CMK (cell line): ENCODE data around the gene PRSS50.

DNA sequence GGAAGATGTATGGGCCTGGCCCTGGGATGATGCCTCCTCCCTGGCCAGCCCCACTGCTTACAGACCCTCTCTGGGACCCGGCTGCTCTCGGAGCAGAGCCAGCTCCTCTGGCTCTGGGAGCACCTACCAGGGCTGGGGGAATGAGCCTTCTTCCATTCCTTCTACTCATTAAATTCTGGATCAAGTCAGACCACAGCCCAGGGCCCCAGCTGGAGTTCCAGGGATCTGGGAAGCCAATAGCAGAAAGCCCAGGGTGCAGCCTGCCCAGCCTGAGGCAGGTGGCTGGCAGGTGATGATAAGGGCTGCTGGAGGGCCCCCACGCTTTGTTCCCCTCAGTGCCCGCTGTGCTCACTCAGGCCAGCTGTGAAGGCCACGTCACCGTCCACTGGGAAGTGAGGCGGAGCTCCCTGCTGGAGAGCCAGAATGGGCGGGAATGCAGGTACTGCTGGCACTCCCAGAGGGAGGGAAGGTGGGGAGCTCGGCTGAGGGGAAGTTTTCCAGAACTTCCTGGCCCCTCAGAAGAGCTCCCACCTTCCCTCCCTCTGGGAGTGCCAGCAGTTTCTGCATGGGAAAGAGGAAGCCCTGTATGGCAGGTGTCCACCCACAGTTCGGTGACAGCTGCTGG lies 12.8 kb upstream of the RTP3 start:
- RRBS = no CpG with 5 or more reads among the region's 10 CpGs

DNA sequence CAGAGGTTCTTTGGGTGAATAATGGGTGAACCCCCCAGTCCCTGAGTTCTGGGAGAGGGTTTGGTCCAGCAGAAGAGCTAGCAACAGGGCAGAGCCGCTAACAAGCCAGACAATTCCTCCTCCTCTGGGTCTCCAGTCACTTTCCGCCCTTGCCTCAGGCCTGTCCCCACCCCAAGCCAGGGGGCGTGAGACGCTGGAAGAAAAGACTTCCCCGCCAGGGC lies 650 bp downstream of the LRRC2 start:
- RRBS = no CpG with 5 or more reads among the region's 5 CpGs

DNA sequence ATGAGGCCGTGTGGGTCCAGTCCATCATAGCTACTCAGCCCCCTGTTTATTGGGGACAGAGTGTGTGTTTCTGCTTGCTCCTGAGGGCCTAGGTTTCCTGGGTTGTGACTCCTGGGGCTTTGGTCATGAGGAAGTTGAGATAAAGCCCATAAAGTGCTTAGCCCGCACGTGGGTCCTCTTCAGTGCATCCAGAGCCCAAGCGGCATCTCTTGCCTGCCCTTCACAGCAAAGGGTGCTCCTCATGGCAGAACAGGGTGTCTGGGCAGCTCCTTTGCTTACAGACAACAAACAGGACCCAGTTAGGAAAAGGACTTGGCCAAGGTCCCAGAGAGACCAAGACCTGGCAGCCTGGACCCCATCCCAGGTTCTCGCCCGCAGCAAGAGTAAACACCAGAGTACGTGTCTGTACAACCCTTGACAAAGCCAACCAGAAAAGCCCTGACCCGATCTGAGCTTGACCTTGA lies 27.1 kb downstream of the ALS2CL start:
- RRBS = no CpG with 5 or more reads among the region's 8 CpGs

DNA sequence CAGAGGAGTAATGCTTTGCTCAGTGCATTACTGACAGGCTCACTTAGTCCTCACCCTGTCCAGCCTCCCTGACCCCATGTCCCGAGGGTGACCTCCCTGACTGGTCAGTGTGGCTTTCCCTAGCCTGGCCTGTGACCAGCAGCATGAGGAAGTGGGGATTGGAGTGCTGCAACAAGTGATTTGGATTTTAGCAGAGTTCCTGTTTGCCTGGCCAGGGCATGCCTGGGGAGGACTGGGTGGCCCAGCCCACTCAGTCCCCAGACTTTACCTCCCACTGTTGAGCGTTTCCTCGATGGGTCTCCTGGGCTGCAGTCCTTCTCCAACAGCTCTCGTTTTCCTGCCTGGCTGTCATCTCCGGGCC lies 1.3 kb upstream of the TMIE start:
- RRBS = no CpG with 5 or more reads among the region's 5 CpGs

DNA sequence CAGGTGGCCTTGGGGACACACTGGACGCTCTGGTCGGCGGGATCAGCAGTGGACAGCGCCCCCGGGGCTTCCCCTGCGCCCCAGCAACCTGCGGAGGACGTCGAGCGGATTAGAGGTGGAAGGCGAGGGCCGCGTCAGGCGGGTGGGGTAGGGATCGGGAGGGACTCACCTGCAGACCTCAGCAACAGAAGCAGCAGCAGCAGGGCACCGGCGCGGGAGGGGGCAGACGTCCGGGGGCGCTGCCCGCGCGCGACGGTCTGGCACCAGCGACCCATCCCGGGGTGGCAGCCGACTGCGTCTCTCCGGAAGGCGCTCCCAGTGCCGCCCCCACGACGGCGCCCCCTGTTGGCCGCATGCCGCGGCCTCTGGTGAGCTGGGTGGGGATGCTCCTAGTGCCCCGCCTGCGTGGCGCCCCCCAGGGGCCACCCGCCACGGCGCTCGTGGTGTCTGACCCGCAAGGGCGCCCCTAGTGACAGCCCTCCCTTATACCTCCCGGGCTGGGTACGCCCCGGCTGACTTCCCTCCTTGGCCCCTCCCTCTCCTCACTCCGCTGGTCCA lies at the start of gene PRSS50:
Gene PRSS50, minus strand, starts transcription at position 320 of the 558 bp plus-strand sequence.
- RRBS = 97% methylated on average over 13 of the region's 52 CpGs

DNA sequence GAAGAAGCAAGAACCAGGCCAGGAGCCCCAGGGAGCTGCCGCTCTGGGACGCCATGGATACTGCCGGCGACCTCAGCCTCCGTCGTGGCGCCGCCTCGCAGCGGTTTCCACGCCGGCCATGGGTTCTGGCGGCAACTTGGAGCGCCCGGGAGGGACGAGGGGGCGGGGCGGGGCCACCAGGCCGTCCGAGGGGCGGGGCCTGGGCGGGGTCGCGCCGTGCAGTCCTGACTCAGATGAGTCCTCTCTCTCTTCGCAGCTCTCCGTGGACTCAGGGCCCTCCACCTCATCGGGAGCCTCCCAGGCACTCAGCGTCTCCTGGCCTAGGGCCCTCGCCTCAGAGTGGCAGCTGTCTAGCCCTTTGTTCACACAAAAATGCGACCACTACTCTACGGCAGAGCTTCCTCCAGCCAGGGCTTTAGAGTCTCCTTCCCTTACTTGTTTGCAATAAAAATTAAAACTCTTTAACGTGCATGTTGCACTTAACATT lies 50.8 kb downstream of the MYL3 start:
- RRBS = 50% methylated on average over 12 of the region's 33 CpGs

DNA sequence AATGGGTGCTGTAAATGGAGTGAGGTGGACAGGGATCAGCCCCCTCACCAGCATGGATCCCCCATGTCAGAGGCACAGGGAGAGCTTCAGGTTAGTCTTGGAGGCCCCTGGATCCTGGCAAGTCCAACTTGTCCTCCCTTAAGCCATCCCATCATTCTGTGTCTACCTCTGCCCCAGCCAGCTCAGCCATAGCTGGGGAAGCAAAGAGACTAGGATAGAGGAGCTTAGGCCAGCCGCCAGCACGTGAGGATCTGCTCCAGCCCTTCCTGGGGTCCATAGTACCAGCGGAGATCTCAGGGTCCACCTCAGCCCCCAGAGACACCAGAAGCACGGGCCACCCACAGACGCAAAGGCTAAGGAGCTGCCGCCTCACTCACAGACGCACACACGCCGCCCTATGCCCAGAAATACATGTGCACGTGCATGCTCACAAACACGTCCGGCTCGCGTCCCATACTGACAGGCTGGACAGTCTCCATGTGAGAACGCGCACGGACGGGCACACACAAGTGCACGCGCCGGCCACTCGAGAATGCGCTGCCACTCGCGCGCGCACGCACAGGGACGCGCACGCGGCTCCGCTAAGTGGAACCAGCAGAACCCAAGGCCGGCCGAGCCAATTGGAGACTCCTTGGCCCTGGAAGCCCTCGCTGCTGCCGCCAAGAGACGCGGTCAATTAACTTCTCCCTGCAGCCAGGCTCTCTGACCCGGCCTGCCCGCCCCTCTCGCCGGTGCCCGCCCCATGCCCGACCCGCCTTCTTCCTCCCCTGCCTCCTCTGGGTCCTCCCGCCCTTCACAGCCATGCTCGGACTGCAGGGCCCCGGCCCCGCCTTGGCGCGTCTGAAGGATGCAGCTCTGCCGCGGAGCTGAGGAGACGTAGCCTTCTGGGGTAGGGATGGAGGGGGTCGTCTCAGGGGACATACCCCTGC lies 14.7 kb downstream of the PTH1R start:
- RRBS = 2% methylated on average over 27 of the region's 56 CpGs

DNA sequence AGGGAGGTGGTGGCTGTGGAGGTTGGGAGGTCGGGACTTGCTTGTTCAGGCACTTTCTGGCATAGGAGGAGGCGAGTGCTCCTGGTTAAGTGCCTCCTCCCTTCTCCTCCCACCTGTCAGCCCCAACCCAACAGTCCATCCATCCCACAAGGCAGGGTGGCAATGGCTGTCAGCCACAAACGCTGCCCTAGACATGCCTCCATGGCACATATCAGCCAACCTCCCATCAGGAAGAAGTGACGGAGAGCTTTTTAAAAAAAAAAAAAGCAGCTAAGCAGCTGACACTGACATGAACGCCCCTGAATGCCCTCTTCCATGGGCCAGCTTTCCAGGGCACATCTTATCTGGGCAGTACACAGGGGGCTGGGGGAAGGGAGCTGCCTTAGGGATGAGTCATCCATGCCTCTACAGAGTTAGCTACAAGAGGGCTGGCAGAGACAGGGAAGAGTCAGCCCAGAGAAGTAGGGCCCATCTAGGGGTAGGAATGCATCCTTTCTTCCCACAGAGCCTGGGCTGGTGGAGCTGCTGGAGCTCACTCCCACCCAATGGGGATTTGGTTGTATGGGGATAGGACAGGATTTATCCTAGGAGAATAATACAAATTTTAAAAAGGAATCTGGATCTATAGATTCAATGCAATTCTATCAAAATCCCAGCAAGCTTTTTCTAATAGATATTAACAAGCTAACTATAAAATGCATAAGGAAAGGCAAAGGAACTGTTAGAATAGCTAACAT lies 41.1 kb downstream of the CCDC12 start:
- RRBS = no CpG with 5 or more reads among the region's 5 CpGs

DNA sequence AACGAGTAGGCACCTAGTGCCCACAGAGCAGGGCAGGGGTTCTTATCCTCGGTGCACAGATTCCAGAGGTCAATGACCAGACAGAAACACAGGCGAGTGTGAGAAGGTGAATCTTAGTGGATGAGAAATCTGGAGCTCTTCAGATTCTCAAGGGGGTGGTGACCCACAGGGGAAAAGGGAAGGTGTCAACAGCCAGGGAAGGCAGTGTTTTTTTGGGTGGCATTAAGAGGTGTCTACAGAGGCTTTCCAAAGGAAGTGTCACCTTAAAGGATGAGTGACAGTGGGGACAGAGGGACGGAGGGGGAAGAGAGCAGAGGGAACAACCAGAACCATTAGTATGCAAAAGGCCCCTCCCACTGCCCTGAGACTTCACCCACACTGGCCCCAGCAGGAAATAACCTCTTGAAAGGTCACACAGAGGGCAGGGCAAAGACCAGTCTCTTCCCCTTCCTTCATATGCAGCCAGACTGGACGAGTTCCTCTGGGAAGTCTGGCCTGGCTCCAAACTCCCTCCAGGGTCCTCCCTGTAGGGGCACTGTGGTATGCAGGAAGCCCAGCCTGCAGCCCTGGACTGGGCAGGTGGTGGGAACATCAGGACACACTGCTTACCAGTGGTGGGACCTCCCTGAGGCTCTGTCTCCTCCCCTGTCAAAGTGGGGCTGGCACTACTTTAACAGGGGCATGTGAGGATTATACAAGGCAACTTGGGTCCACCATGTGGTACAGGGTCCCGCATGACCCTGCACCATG lies 27.4 kb downstream of the CCDC12 start:
- RRBS = no CpG with 5 or more reads among the region's 6 CpGs

- RRBS = no CpG with 5 or more reads among the region's 7 CpGs
Observed at GRCh38 chr3:46964987-46965599, 11.5 kb downstream of the CCDC12 start.

- RRBS = 97% methylated on average over 5 of the region's 28 CpGs
Observed at GRCh38 chr3:47005404-47006254, 26.2 kb downstream of the NBEAL2 start.

DNA sequence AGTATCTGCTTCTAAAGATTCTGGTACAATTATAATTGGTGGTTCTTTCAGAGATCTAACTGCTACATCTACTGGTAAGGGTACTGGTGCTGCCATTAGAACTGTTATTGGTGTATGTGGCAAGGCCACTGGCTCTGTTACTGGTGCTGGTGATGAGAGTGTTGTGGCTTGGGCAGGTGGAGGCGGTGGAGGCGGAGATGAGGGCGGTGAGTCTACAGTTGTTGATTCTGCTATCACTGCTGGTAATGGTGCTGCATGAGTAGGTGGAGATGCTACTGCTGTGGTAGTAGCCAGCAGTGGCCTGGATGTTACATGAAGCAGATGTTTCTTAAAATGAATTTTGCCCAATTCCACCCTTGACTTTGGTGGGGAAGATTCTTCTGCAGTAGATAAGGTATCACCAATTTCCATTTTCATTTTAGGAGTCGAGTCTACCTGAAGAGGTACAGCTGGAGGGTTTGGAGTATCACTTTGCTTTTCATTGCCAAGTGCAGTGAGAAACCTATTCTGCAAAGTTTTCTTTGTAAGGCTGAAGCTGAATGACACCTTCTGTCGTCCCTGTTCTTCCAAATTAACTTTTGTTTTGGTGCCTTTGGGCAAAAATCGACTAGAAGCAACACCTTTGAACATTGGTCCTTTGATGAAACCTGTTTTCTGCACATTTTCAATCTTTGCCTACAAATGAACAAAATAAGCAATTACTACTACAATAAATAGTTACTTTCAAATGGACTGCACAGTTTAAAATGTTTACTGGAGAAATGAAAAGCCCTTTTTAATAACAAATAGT lies 39.8 kb downstream of the SETD2 start:
- RRBS = no CpG with 5 or more reads among the region's 6 CpGs

DNA sequence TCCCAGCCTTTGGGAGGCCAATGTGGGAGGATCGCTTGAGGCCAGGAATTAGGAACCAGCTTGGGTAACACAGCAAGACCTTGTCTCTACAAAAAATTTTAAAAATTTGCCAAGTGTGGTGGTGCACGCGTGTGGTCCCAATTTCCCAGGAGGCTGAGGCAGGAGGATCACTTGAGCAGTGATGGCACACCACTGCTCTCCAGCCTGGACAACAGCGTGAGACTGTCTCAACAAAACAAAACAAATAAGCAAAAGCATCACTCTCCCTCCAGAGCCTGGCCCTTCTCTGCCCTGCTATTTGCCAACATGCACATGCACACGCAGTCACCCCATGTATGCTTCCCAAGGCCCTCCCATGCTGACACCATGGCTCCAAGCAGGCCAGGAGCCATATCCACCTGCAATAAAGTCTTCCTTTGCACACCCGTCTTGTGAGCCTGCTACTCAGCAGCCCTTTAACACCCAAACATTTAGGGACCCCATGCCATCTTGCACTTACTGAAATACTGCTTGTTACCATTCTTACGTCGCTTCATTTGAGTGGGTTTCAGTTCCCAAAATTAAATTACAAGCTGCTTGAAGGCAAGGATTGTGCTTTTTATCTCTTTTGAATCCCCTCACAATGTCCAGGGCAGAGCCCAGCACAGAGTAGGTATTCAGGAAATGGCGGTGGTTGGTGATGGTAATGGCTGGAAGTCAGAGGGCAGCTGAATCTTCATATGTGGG lies 2.0 kb downstream of the KIF9 start:
- RRBS = no CpG with 5 or more reads among the region's 9 CpGs

- RRBS = no CpG with 5 or more reads among the region's 4 CpGs
Observed at GRCh38 chr3:47441894-47442547, 33.7 kb downstream of the SCAP start.

DNA sequence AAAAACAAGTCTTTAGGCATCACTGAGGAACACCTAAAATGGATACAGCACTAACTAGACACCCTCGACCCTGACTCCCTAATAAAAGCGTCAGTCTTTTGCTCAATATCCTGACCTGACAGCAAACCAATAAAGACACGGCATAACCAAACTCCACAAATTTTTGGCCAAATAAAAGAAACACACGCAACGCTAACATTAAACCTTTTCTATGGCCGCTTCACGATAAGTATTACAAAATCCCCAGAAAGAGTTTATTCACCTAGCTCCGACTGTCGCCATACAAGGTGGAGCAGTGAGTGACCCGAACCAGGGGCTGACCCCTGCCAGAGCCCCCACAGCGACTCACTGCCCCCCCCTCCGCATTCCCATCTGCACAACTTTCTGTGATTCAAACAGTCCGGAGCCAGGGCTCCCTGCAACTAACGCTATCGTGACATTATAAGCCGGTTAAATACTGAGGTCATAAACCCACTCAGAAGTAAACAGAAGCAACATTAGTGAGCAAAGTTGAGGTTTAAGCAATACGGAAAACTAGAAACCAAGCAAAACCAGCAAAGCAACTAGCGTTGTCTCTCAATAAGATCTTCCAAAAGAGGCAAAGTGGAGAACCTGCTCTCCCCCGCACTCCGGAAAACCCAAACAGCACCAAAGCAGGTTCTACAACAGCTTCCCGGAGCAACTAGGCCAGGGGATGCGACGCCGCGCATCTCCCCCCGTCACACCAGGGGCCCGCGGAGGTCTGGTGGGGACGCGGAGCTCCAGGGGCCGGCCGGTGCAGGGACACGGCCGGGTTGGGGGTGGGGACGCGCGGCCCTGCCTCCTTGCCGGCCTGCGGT lies 711 bp downstream of the SCAP start:
- RRBS = 1% methylated on average over 14 of the region's 39 CpGs

DNA sequence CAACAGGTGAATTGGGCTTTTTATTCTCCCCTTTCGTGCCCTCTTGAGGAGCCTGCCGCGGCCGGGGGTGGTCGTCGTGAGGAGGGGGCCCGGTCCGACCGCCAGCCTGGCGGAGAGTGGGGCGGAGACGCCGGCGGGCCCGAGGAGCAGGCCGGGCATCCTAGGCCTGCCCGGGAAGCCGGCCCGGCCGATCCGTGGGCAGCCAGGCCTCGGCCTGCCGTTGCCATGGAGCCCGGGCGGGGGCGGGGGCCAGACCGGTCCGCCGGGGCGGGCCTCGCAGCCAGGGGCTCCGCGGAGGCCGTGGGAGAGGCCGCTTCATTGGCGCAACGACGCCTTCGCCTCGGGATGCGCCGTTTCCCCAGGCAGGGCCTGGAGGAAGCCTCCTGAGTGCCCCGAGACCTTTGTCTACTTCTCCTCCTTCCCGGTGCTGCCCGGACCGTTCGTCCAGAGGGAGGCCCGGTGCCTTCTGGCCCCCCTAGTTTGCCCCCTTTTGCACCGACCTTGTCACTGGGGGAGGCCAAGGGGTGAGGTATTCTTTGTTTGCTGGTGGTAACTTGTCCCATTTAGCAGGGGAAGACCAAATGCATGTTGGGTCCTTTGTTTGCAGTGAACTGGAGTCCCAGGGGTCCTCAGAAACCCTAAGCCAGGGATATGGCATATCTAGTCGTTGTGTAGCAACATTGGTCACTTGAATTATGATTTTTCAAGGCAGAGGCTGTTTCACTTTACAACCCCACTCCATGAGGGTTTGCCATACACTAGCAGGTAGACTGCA lies 456 bp downstream of the DHX30 start:
- RRBS = 1% methylated on average over 13 of the region's 50 CpGs

GRCh38 chr3:47846151-47847176 lies 43.5 kb downstream of the DHX30 start:
- RRBS = 90% methylated on average over 2 of the region's 44 CpGs

GRCh38 chr3:48188467-48188902 lies 268 bp upstream of the CDC25A start:
- RRBS = 20% methylated on average over 5 of the region's 25 CpGs

- RRBS = no CpG with 5 or more reads among the region's 11 CpGs
Observed at GRCh38 chr3:48422663-48423299, 7.1 kb downstream of the PLXNB1 start.